K562 (cell line): ENCODE measurements around the genes TM7SF2 and CAPN1.

DNA sequence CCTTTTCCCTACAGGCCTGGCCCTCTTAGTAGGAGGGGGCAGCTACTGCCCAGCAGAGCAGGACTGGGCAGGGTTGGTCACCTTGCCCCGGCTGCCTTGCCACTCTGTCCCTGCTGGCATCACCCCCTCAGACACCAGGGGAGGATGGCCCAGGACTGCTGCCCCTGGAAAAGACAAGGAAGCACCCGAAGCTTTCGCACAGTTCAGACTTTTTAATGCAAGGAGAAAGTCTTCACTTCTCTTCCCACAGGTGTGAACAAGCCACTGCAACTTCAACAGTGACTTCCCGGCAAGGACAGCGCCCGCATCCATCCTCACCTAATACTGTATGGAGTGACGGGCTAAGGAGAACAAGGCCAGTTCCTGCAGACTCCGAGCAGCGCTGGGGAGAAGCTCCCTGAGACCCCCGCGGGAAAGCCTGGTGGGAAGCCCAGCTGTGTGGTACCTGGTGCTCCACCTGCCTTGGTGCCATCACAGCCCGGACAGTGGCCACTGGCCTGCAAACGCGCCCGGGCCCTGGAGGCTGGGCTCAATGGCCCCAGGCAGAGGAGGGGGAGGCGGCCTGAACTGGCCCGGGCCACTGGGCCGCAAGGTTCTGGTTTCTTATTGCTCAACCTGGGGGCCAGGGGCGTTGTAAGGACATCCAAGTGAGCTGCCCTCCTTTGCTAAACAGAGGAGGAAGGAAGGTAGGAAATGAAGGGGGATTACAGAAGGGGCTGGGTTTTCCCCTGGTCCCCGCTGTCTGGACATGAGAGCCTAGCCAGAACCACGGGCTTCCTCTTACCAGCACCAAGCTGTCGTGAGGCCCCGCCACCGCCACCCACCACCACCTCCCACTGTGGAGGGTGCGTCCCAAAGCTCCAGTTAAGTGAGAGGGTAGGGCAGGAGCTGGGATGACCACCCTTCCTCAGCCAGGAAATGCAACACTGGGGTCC lies 8.4 kb upstream of the CDC42BPG start:
- RAMPAGE, long total RNA = no peak
- RRBS = 90% methylated on average over 3 of the region's 25 CpGs
PRO-cap:
- standard = no peak
- CoPRO, capped RNA only, 2 experiments = no peak in any of the 2 experiments
- CoPRO, capped and uncapped RNA, 2 experiments = no peak in any of the 2 experiments
- CoPRO, uncapped RNA only, 2 experiments = peak in 1 of 2 experiments; most common minus-strand start position 695 of the sequence (in 1)
CAGE:
- cytosol, long polyA plus RNA = no peak
- long polyA plus RNA = no peak
- nucleolus, long total RNA = no peak
- nucleus, long polyA plus RNA = no peak

DNA sequence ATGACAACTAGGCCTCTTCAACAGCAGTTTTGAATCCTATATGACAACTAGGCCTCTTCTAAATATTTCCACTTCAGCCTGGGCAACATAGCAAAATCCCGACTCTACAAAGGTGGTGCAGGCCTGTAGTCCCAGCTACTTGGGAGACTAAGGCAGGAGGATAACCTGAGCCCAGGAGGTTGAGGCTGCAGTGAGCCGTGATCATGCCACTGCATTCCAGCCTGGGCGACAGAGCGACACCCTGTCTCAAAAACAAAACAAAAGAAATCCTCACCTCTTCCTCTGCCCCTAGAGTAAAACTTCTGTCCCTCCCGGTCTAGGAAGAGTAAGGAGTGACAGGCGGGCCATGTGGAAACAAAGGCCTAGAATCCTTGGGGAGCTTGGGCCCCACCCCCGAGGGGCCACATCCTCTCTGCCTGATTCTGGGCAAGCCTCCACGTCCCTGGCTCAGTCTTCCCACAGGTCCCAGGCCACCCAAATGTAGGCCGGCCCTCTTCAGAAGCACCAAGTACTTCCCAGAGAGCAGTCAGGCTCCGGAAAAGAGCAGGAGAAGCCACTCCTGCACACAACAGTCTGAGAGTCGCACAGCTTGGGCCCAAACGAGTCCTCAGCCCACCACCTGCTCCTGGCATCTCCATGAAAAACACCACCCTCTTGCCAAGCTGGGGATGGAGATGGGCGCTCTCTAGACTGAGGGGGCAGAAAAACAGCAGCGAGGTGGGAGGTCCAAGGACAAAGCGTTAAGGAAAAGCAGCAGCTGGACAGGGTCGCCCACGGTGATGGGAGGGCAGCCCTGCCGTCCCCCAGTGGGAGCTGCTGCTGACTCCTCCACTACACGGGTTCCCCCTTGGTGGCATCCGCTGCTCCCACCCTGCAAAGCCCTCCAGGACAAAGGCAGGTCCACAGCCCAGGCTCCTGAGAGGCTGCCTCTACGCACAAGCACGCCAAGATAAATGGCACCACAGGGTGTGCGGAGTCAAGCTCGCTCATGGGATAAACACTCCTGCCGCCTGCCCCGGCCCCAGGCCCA lies 15.5 kb downstream of the EHD1 start:
- RAMPAGE, long total RNA = no peak
- RRBS = no CpG with 5 or more reads among the region's 26 CpGs
PRO-cap:
- standard = no peak
- CoPRO, capped RNA only, 2 experiments = no peak in any of the 2 experiments
- CoPRO, capped and uncapped RNA, 2 experiments = no peak in any of the 2 experiments
- CoPRO, uncapped RNA only, 2 experiments = no peak in any of the 2 experiments
CAGE:
- cytosol, long polyA plus RNA = no peak
- long polyA plus RNA = no peak
- nucleolus, long total RNA = no peak
- nucleus, long polyA plus RNA = no peak

- RAMPAGE, long total RNA = no peak
- RRBS = 89% methylated on average over 8 of the region's 28 CpGs
PRO-cap:
- standard = no peak
- CoPRO, capped RNA only, 2 experiments = no peak in any of the 2 experiments
- CoPRO, capped and uncapped RNA, 2 experiments = no peak in any of the 2 experiments
- CoPRO, uncapped RNA only, 2 experiments = no peak in any of the 2 experiments
CAGE:
- cytosol, long polyA plus RNA = no peak
- long polyA plus RNA = no peak
- nucleolus, long total RNA = no peak
- nucleus, long polyA plus RNA = no peak
Measured at GRCh38 chr11:64971320-64971680, 608 bp downstream of the MAJIN start.

- RAMPAGE, long total RNA = no peak
- RRBS = no CpG with 5 or more reads among the region's 12 CpGs
PRO-cap:
- standard = no peak
- CoPRO, capped RNA only, 2 experiments = no peak in any of the 2 experiments
- CoPRO, capped and uncapped RNA, 2 experiments = no peak in any of the 2 experiments
- CoPRO, uncapped RNA only, 2 experiments = no peak in any of the 2 experiments
CAGE:
- cytosol, long polyA plus RNA = no peak
- long polyA plus RNA = no peak
- nucleolus, long total RNA = no peak
- nucleus, long polyA plus RNA = no peak
Measured at GRCh38 chr11:65066777-65067596, 8.6 kb upstream of the NAALADL1 start.

GRCh38 chr11:65111810-65112389 lies at the start of gene TM7SF2:
TSS of gene TM7SF2 (plus strand) at chr11:65111872.
- RAMPAGE, long total RNA = start-site peak on the plus strand at chr11:65111839-65111894, 296 and 69 reads in 2 replicates
- RRBS = 3% methylated on average over 10 of the region's 36 CpGs
PRO-cap:
- standard = bidirectional peak, plus-strand start at chr11:65111872, minus-strand start at chr11:65111686
- CoPRO, capped RNA only, 2 experiments = peak in 2 of 2 experiments; most common plus-strand start chr11:65111872 (in 2)
- CoPRO, capped and uncapped RNA, 2 experiments = peak in 2 of 2 experiments; most common plus-strand start chr11:65111872 (in 1)
- CoPRO, uncapped RNA only, 2 experiments = peak in 2 of 2 experiments; most common plus-strand start chr11:65111845 (in 1); most common minus-strand start chr11:65112351 (in 1)
CAGE:
- cytosol, long polyA plus RNA = start-site peak on the plus strand at chr11:65111838-65111893, 224 and 112 reads in 2 replicates
- long polyA plus RNA = start-site peak on the plus strand at chr11:65111828-65111885, 90 and 86 reads in 2 replicates
- nucleolus, long total RNA = no peak
- nucleus, long polyA plus RNA = start-site peak on the plus strand at chr11:65111860-65111893, 285 and 133 reads in 2 replicates

DNA sequence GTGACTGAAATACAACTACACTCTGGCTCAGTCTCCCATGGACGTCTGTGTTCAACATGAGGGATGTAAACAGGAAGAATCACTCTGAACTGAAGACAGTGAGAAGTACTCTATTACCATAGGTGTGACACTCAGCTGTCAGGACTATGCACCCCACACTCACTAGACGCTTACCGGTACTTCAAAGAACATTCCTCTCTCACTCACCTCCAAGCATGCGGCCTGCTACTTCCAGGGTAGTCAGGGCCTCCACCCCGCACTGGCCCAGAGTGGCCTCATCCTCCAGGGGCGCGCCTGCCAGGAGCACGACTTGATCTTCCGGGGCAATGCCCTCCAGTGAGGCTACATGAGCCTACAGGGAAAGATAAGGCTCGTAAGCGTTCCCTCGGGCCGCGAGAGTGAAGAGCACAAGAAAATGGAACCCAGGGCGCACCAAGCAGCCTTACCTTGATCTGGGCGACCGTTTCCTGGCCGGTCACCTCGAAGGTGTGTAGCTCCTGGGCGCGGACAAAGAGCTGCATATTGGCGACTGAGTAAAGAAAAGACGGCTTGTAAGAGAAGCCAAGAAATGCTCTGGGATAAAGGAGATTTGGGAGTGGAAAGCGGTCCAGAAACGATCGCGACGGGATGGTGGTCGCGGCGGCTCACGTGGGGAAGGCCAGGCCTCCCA lies 506 bp downstream of the FAU start:
- RAMPAGE, long total RNA = no peak
- RRBS = no CpG with 5 or more reads among the region's 32 CpGs
PRO-cap:
- standard = no peak
- CoPRO, capped RNA only, 2 experiments = no peak in any of the 2 experiments
- CoPRO, capped and uncapped RNA, 2 experiments = no peak in any of the 2 experiments
- CoPRO, uncapped RNA only, 2 experiments = peak in 1 of 2 experiments; most common plus-strand start position 522 of the sequence (in 1); most common minus-strand start position 449 of the sequence (in 1)
CAGE:
- cytosol, long polyA plus RNA = no peak
- long polyA plus RNA = no peak
- nucleolus, long total RNA = no peak
- nucleus, long polyA plus RNA = no peak

DNA sequence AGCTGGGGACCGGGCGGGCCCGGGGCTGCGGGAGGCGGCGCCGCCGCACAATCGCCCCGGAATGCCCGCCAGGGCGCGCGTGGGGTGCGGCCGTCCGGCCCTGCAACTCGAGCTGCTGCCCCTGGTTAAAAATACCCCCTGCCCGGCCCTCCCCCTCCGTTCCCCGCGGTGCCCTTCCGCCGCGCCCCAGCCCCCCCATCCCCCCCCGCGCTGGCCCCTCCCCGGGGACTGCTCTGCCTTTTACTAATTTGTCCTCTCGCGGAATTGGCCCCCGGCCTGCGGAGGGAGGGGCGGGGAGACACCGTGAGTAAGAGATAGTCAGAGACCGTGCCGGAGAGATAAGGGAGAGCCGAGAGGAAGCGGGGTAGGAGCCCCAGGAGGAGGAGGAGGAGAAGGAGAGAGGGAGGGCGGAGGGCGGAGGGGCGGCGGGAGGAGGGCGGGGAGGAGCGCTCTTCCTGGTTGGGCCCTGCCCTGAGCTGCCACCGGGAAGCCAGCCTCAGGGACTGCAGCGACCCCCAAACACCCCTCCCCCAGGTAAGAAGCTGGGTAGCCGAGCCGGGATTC lies at the start of gene CAPN1:
Gene CAPN1, plus strand, starts transcription at position 449 of the 564 bp plus-strand sequence.
- RAMPAGE, long total RNA = start-site peak on the plus strand centred at position 469 of the sequence, 34 bp wide, 193 and 407 reads in 2 replicates
- RRBS = 3% methylated on average over 34 of the region's 48 CpGs
PRO-cap:
- standard = bidirectional peak, plus-strand start outside the sequence, minus-strand start at position 123 of the sequence
- CoPRO, capped RNA only, 2 experiments = peak in 2 of 2 experiments; most common plus-strand start position 341 of the sequence (in 1); most common minus-strand start position 102 of the sequence (in 2)
- CoPRO, capped and uncapped RNA, 2 experiments = no peak in any of the 2 experiments
- CoPRO, uncapped RNA only, 2 experiments = no peak in any of the 2 experiments
CAGE:
- cytosol, long polyA plus RNA = start-site peak on the plus strand centred at position 469 of the sequence, 61 bp wide, 836 and 675 reads in 2 replicates
- long polyA plus RNA = start-site peak on the plus strand centred at position 464 of the sequence, 46 bp wide, 294 and 166 reads in 2 replicates
- nucleolus, long total RNA = no peak
- nucleus, long polyA plus RNA = start-site peak on the plus strand centred at position 454 of the sequence, 52 bp wide, 178 and 226 reads in 2 replicates

- RAMPAGE, long total RNA = no peak
- RRBS = no CpG with 5 or more reads among the region's 8 CpGs
PRO-cap:
- standard = no peak
- CoPRO, capped RNA only, 2 experiments = no peak in any of the 2 experiments
- CoPRO, capped and uncapped RNA, 2 experiments = no peak in any of the 2 experiments
- CoPRO, uncapped RNA only, 2 experiments = peak in 1 of 2 experiments; most common plus-strand start chr11:65280368 (in 1)
CAGE:
- cytosol, long polyA plus RNA = no peak
- long polyA plus RNA = no peak
- nucleolus, long total RNA = no peak
- nucleus, long polyA plus RNA = no peak
Measured at GRCh38 chr11:65279424-65280442, 18.0 kb downstream of the POLA2 start.

- RAMPAGE, long total RNA = no peak
- RRBS = no CpG with 5 or more reads among the region's 8 CpGs
PRO-cap:
- standard = no peak
- CoPRO, capped RNA only, 2 experiments = no peak in any of the 2 experiments
- CoPRO, capped and uncapped RNA, 2 experiments = no peak in any of the 2 experiments
- CoPRO, uncapped RNA only, 2 experiments = no peak in any of the 2 experiments
CAGE:
- cytosol, long polyA plus RNA = no peak
- long polyA plus RNA = no peak
- nucleolus, long total RNA = no peak
- nucleus, long polyA plus RNA = no peak
Measured at GRCh38 chr11:65294470-65294897, 20.2 kb upstream of the CDC42EP2 start.

DNA sequence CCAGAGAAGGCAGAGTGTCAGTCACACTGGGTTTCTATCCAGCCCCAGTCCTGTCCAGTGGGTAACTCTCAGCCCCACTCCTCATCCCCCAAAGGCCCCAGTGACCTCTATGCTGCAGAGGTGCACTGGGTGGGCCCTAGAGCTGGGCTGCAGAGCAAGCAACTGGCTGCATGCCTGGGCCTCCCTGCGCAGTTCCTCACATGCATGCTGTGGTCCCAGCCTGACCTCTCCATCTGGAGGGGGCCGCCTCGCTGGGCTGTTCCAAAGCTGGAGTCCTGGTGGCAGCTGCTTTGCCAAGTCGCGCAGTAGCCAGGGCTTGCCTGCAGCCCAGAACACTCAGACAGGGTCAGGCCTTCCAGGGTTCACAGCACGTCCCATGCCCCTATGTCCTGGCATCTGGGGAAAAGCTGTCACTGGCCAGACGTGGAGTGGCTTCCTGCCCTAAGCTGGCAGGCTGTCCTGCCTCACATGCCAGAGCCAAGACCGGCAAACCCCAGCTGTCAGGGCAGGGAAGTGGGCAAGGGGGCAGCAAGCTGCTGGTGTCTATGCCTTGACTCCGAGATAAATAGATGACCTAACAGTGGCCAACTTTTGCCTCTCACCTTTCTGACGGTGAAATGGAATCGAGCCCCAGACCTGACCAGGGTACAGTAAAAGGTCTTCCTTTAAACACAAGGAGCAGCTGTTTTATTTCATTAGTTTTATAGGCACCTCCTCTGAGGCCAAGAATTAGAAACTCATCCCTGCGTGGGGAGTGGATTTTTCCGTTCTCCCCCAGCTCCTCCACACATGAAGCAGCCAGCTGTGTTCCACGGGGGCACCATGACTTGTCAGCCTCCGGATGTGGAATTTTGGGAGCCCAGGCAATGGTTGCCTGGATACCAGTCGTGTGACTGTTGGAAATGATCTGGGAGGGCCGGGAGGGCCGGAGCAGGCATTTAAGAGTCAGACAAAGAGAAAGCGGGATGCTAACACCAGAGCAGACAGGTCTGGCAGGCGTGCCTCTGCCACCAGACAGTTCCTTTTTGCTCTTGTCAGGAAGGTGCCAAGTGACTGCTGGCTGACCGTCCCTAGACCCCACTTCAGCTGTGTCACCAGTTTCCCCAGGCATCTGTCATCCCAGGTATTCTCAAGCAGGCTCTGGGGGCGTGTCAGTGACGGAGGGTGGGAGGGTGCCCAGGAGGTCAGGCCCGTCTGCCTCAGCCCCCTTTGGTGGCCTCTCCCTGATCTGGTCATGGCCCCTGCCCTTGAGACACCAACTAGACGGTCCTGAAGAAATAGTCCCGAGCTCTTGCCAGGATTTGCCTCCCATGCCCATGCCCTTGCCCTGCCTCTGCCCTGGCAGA lies 16.2 kb upstream of the CDC42EP2 start:
- RAMPAGE, long total RNA = no peak
- RRBS = 75% methylated on average over 3 of the region's 26 CpGs
PRO-cap:
- standard = no peak
- CoPRO, capped RNA only, 2 experiments = no peak in any of the 2 experiments
- CoPRO, capped and uncapped RNA, 2 experiments = no peak in any of the 2 experiments
- CoPRO, uncapped RNA only, 2 experiments = peak in 2 of 2 experiments; most common plus-strand start position 84 of the sequence (in 1); most common minus-strand start position 209 of the sequence (in 1)
CAGE:
- cytosol, long polyA plus RNA = no peak
- long polyA plus RNA = no peak
- nucleolus, long total RNA = no peak
- nucleus, long polyA plus RNA = no peak

- RAMPAGE, long total RNA = no peak
- RRBS = no CpG with 5 or more reads among the region's 10 CpGs
PRO-cap:
- standard = no peak
- CoPRO, capped RNA only, 2 experiments = no peak in any of the 2 experiments
- CoPRO, capped and uncapped RNA, 2 experiments = no peak in any of the 2 experiments
- CoPRO, uncapped RNA only, 2 experiments = peak in 1 of 2 experiments; most common plus-strand start chr11:65304610 (in 1); most common minus-strand start chr11:65304729 (in 1)
CAGE:
- cytosol, long polyA plus RNA = no peak
- long polyA plus RNA = no peak
- nucleolus, long total RNA = no peak
- nucleus, long polyA plus RNA = no peak
Measured at GRCh38 chr11:65304476-65305088, 10.1 kb upstream of the CDC42EP2 start.

- RAMPAGE, long total RNA = no peak
- RRBS = 0% methylated on average over 2 of the region's 44 CpGs
PRO-cap:
- standard = bidirectional peak, plus-strand start at chr11:65334253, minus-strand start at chr11:65334255
- CoPRO, capped RNA only, 2 experiments = no peak in any of the 2 experiments
- CoPRO, capped and uncapped RNA, 2 experiments = no peak in any of the 2 experiments
- CoPRO, uncapped RNA only, 2 experiments = no peak in any of the 2 experiments
CAGE:
- cytosol, long polyA plus RNA = no peak
- long polyA plus RNA = no peak
- nucleolus, long total RNA = no peak
- nucleus, long polyA plus RNA = no peak
Measured at GRCh38 chr11:65333973-65334572, 421 bp downstream of the DPF2 start.

GRCh38 chr11:65370847-65371614 lies 11.4 kb downstream of the SLC25A45 start:
- RAMPAGE, long total RNA = no peak
- RRBS = no CpG with 5 or more reads among the region's 9 CpGs
PRO-cap:
- standard = no peak
- CoPRO, capped RNA only, 2 experiments = no peak in any of the 2 experiments
- CoPRO, capped and uncapped RNA, 2 experiments = no peak in any of the 2 experiments
- CoPRO, uncapped RNA only, 2 experiments = no peak in any of the 2 experiments
CAGE:
- cytosol, long polyA plus RNA = no peak
- long polyA plus RNA = no peak
- nucleolus, long total RNA = no peak
- nucleus, long polyA plus RNA = no peak

DNA sequence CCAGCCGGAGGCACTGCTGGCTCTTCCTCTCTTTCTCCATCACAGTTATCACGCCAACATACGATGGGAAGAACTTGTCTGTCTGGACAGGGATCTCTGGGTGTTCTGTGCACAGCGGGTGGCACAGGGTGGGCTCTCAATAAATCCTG lies 322 bp upstream of the SLC25A45 start:
- RAMPAGE, long total RNA = no peak
- RRBS = no CpG with 5 or more reads among the region's 4 CpGs
PRO-cap:
- standard = bidirectional peak, plus-strand start at position 42 of the sequence, minus-strand start outside the sequence
- CoPRO, capped RNA only, 2 experiments = no peak in any of the 2 experiments
- CoPRO, capped and uncapped RNA, 2 experiments = no peak in any of the 2 experiments
- CoPRO, uncapped RNA only, 2 experiments = no peak in any of the 2 experiments
CAGE:
- cytosol, long polyA plus RNA = no peak
- long polyA plus RNA = no peak
- nucleolus, long total RNA = no peak
- nucleus, long polyA plus RNA = no peak

GRCh38 chr11:65411038-65411779 lies 24.8 kb downstream of the FRMD8 start:
- RAMPAGE, long total RNA = no peak
- RRBS = 86% methylated on average over 8 of the region's 28 CpGs
PRO-cap:
- standard = no peak
- CoPRO, capped RNA only, 2 experiments = no peak in any of the 2 experiments
- CoPRO, capped and uncapped RNA, 2 experiments = no peak in any of the 2 experiments
- CoPRO, uncapped RNA only, 2 experiments = no peak in any of the 2 experiments
CAGE:
- cytosol, long polyA plus RNA = no peak
- long polyA plus RNA = no peak
- nucleolus, long total RNA = no peak
- nucleus, long polyA plus RNA = no peak

DNA sequence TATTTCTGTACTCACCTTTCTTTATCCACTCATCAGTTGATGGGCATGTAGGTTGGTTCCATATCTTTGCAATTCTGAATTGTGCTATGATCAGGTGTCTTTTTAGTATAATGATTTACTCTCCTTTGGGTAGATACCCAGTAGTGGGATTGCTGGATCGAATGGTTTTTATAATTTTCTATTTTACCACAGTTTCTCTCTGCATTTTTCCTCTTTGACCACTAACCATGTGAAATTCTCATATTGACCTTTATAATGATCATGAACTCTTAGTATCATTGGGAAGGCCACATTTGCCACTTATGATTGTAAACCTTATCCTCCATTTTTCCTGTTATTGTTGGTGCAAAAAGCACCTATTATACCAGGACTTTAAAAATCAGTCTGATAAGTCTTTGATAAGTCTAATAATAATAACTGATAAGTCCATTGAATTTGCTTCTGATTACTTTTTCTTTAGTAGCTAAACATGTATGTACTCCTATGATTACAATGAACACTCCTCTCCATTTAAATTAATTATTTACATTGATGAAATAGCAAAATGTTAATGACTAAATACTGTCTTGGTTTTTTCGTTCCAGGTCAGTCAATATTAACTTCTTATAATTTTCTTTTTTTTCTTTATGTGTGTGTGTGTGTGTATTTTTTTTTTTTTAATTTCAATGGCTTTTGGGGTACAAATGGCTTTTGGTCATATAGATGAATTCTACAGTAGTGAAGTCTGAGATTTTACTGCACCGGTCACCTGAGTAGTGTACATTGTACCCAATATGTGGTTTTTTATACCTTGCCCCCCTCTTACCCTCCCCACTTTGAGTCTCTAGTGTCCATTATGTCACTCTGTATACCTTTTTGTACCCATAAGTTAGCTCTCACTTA lies 45.8 kb downstream of the FRMD8 start:
- RAMPAGE, long total RNA = no peak
- RRBS = no CpG with 5 or more reads among the region's 3 CpGs
PRO-cap:
- standard = no peak
- CoPRO, capped RNA only, 2 experiments = no peak in any of the 2 experiments
- CoPRO, capped and uncapped RNA, 2 experiments = no peak in any of the 2 experiments
- CoPRO, uncapped RNA only, 2 experiments = peak in 2 of 2 experiments; most common plus-strand start position 118 of the sequence (in 1)
CAGE:
- cytosol, long polyA plus RNA = no peak
- long polyA plus RNA = no peak
- nucleolus, long total RNA = no peak
- nucleus, long polyA plus RNA = no peak

- RAMPAGE, long total RNA = no peak
- RRBS = no CpG with 5 or more reads among the region's 2 CpGs
PRO-cap:
- standard = no peak
- CoPRO, capped RNA only, 2 experiments = no peak in any of the 2 experiments
- CoPRO, capped and uncapped RNA, 2 experiments = no peak in any of the 2 experiments
- CoPRO, uncapped RNA only, 2 experiments = peak in 1 of 2 experiments; most common plus-strand start chr11:65436506 (in 1)
CAGE:
- cytosol, long polyA plus RNA = no peak
- long polyA plus RNA = no peak
- nucleolus, long total RNA = no peak
- nucleus, long polyA plus RNA = no peak
Measured at GRCh38 chr11:65436405-65436650, 49.9 kb downstream of the FRMD8 start.